SJSA1 (cell line): ENCODE measurements around the genes COX4I2 and BPIFB4.

DNA sequence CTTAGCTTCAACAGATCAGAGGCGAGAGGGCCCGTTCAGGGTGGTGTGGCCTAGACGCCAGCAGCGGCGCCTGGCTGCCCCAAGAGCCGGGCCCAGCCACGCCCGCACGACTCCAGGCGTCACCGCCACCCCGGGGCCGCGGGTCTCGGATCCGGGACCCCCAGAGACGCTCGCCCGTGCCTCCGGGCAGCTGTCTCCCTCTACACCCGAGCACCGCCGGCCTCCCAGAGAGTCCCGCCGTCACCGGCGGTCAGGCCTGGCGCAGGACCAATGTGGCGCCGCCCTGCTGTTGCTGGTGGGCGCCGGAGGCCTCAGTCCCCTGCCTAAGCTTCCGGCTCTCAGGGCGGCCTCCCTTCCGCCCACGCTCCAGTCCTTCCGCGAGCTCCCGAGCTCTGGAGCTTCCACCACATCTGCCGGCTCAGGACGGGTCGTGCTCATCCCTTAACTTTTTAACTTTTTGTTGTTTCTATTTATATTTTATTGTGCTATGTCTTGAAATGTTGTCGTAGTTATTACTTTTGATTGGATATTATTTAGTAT lies 441.2 kb upstream of the DEFB115 start:
- RAMPAGE, long total RNA = no peak

DNA sequence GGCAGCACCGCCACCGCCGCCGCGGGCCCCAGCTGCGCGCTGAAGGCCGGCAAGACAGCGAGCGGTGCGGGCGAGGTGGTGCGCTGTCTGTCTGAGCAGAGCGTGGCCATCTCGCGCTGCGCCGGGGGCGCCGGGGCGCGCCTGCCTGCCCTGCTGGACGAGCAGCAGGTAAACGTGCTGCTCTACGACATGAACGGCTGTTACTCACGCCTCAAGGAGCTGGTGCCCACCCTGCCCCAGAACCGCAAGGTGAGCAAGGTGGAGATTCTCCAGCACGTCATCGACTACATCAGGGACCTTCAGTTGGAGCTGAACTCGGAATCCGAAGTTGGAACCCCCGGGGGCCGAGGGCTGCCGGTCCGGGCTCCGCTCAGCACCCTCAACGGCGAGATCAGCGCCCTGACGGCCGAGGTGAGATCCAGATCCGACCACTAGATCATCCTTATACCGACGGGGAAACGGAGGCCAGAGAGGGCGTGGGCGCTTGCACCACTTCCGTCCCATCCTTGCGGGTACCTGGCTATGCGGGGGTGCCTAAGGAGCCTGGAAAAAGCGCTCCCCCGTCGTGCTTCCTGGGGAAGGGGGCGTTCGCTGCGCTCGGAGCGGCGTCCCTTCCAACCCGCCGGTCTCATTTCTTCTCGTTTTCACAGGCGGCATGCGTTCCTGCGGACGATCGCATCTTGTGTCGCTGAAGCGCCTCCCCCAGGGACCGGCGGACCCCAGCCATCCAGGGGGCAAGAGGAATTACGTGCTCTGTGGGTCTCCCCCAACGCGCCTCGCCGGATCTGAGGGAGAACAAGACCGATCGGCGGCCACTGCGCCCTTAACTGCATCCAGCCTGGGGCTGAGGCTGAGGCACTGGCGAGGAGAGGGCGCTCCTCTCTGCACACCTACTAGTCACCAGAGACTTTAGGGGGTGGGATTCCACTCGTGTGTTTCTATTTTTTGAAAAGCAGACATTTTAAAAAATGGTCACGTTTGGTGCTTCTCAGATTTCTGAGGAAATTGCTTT lies 620 bp downstream of the ID1 start:
- RAMPAGE, long total RNA = no peak

- RAMPAGE, long total RNA = no peak
Measured at GRCh38 chr20:31637460-31638118, at the start of gene COX4I2. Gene COX4I2, plus strand, starts transcription at chr20:31637912.

DNA sequence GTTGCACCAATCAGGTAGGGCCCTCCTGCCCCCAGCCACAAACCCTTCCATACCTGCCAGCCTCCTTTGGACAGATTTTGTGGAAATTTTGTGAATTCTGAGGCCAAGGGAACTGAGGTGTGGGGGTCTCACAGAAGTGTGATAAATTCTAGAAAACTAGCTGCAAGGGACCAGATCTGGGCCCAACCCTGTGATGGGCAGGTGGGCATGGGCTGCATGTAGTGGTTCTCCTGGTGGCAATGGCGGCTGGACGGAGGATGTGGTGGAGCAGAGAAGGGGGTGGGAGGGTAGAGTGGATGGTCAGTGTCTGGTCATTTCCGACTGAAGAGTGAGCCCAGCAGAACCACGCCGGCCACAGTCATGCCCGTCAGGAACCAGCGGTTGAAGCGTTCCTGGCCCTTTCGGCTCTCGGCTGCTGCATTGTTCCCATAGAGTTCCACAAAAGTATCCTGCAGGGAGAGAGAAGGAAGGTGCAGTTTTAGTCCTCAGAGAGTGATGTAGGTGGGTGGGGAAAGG lies 28.0 kb downstream of the COX4I2 start:
- RAMPAGE, long total RNA = no peak

GRCh38 chr20:31667878-31668361 lies 30.2 kb downstream of the COX4I2 start:
- RAMPAGE, long total RNA = no peak

DNA sequence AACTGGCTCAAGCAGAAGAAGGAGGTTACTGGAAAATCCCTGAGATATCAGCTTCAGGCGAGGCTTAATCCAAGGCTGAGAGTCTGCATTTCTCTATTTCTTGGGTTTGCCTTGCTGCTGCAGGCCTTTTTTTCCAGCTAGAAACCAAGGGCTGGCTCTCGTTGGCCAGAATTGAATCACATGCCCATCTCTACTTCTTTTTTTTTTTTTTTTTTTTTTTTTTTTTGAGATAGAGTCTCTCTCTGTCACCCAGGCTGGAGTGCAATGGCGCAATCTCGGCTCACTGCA lies 11.7 kb downstream of the HCK start:
- RAMPAGE, long total RNA = no peak

GRCh38 chr20:32111299-32111755 lies 1.8 kb downstream of the TM9SF4 start:
- RAMPAGE, long total RNA = no peak

DNA sequence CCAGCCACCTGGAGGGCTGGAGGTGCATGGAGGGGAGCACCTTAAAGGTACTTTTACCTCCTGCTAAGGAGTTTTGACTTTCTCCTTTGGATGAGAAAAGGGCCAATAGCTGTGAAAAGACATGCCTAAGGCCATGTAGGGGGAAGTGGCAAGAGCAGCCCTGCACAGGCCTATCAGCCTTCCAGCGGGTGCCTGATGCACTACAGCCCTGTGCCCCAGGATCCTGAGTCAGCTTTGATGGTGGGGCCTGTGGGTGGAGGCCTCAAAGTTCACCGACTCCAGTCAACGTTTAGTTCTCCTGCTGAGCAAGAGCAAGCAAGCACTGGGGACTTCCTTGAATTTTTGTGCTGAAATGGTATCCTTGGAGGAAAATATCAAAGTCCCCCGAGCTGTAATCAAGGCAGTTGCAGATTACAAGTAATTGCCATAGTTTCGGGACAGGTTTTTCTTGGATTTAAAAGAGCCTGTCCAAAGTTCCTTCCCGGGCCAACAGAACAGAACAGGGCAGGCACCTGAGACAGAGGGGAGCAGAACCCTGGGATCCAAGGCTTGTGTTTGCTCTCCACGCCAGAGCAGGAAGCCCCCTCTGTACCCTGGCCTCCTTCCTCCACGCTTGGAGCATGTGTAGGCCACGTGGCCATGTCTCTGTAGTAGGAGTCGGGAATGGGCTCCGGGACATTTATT lies 25.5 kb downstream of the PLAGL2 start:
- RAMPAGE, long total RNA = no peak

DNA sequence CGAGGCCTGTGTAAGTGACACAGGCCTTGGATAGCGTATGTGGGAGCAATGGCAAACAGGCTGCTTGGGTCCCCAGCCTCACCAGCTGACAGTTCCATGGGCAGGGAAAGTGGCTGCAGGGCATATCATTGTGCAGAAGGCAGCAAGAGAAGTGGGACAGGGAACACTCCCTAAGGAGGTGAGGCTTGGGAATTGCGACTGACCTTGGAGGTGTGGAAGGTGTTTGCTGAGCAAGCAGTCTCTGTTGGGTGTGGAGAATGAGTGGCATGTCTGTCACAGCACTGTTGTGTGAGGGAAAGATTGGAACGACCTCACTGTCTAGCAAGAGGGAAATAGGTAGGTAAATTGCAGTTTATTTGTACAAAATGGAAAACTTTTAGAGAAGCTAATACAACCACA lies 16.8 kb downstream of the POFUT1 start:
- RAMPAGE, long total RNA = no peak

- RAMPAGE, long total RNA = no peak
Measured at GRCh38 chr20:32237120-32237931, 29.6 kb downstream of the POFUT1 start.

GRCh38 chr20:32310280-32311147 lies 33.1 kb downstream of the KIF3B start:
- RAMPAGE, long total RNA = no peak

DNA sequence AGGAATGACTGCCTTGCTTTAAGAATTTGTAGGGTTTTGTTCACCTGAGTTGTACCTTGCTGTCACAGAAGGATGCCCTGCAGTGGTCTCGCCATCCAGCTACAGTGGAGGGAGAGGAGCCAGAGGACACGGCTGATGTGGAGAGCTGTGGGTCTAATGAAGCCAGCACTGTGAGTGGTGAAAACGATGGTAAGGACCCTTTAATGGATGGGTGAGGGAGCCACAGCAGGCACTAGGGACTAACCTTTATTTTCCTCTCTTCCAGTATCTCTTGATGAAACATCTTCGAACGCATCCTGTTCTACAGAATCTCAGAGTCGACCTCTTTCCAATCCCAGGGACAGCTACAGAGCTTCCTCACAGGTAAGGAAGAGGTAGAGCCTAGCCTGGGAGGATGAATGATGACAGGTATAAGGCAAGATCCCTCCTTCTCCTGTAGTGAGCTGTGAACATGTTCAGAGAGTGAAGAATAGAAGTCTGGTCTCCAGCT lies 70.0 kb downstream of the ASXL1 start:
- RAMPAGE, long total RNA = no peak

- RAMPAGE, long total RNA = no peak
Measured at GRCh38 chr20:32444871-32445571, 86.9 kb downstream of the ASXL1 start.

- RAMPAGE, long total RNA = no peak
Measured at GRCh38 chr20:32448398-32448770, 90.3 kb downstream of the ASXL1 start.

- RAMPAGE, long total RNA = no peak
Measured at GRCh38 chr20:32516861-32517681, 68.1 kb downstream of the NOL4L start.

- RAMPAGE, long total RNA = no peak
Measured at GRCh38 chr20:32581261-32581832, 3.8 kb downstream of the NOL4L start.

GRCh38 chr20:32681208-32682004 lies 7.7 kb upstream of the C20orf203 start:
- RAMPAGE, long total RNA = no peak

GRCh38 chr20:32761610-32762295 lies 432 bp upstream of the DNMT3B start:
- RAMPAGE, long total RNA = no peak

GRCh38 chr20:32966980-32967518 lies 37.2 kb downstream of the SUN5 start:
- RAMPAGE, long total RNA = no peak

GRCh38 chr20:33079351-33079872 lies at the start of gene BPIFB4:
Gene BPIFB4, plus strand, starts transcription at chr20:33079643.
- RAMPAGE, long total RNA = no peak